Monocyte (primary cell): Measurements from ENCODE around the genes WNT8B, SLF2 and POLL.

DNA sequence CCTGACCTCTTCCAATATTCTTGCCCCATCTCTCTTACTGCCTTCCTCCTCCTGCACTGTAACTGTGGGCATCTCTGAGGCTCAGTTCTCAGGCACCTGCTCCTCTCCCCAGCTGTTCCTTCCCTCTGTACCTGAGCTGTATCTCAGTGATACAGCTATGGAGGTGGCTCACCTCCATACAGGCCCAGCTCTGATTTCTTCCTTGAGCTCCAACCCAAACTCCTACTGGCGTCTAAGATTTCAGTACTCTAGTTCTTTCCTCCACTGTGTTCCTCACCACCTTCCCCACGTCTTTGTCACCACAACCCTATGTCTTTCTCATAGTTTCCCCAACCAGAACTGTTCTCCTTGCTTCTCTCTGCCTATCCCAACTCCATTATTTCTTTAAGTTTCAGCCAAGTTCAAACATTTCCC lies 86.3 kb downstream of the DNMBP start:
- PRO-cap, 2 experiments = no peak in any of the 2 experiments

DNA sequence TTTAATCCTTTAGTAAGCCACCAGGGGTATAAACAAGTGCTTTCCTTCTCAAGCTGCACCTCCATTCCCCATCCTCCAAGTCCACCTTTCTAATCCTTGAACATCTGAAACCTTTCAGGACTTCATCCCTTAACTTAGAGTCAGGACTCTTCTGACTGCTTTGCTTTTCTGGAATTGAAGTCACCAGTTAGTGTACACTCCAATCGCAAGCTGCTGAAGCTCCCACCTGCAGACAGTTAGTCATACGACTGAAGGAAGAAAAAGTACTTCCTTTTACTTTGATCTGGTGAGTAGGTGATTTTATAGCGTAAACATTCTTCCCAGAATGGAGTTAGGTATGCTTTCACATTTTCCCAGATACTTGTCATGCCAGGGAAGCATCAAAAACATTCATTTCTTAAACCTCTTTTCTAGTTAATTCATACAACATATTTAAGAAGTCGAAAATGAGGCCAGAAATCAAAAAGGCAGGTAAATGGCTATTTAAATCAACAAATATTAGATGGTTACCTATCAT lies 78.5 kb downstream of the DNMBP start:
- PRO-cap, 2 experiments = no peak in any of the 2 experiments

GRCh38 chr10:100175726-100176265 lies 10.0 kb downstream of the ERLIN1 start:
- PRO-cap, 2 experiments = no peak in any of the 2 experiments

GRCh38 chr10:100184765-100185222 lies 1.0 kb downstream of the ERLIN1 start:
- PRO-cap, 2 experiments = no peak in any of the 2 experiments

- PRO-cap, 2 experiments = no peak in any of the 2 experiments
Observed at GRCh38 chr10:100342167-100342885, 4.7 kb upstream of the SCD start.

GRCh38 chr10:100372948-100373409 lies 25.9 kb downstream of the SCD start:
- PRO-cap, 2 experiments = peak in 2 of 2 experiments; most common minus-strand start chr10:100373302 (in 1)

DNA sequence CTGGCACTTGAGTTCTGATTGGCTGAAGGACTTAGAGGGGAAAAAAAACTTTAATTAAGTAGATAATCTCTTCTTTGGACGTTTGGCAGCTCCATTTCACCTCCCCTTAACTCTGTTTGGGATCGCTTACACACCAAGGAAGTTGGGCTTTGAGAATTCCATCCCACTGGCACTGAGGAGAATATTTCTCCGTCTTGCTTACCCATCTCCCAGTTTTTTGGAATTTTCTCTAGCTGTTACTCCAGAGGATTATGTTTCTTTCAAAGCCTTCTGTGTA lies at the start of gene WNT8B:
WNT8B (plus strand) TSS at position 92 of the 277 bp plus-strand sequence.
- PRO-cap, 2 experiments = no peak in any of the 2 experiments

DNA sequence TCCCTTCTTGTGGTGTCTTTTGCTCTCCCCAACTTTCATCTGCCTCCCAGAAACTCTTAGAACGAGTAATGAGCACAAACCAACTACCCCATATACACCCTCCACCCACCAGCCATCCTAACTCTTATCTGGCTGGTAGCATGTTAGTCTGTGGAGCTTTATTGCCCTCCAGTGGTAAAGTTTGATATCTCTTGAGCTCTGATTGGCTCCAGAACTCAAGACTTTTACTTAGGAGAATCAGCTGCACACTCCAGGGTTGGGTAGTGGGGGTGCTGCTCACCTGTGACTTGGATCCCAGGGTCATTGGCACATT lies 11.0 kb downstream of the SEC31B start:
- PRO-cap, 2 experiments = no peak in any of the 2 experiments

DNA sequence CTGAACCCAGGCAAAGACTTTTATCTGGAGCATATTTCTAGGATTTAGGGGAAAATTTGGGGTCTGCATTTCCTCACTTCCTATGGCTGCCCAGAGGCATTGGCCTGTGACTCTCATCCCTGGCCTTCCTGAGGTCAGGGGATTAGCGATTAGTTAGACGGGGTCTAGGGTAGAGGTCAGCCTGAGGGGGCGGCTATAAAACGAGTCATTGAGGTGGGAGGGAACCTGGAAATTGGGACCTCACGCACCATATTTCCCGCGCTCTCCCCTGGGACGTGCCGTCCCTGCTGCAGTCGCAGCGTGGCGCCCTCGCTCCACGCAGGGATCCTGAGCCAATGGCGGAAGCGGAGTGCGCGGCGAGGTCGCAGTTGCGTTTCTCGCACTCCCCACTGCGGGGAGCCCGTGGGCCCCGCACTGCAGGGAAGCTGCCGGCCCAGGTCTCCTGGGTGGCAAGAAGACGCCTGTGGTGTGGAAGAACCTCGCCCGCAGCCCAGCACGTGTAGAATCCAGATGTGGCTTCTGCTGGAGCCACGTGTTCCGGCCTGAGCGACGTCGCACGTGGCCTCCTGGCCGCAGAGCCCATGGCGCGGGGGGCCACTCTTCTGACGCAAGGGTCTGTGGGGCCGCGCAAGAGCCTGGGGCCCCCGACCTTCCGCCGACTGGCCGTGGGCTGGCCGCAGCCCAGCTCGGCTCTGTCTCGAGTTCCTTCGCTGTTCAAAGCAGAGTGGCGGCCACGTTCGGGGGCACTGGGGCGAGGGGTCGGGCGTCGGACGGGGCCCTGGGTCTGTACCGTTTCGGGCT lies 26.3 kb downstream of the HIF1AN start:
- PRO-cap, 2 experiments = no peak in any of the 2 experiments

DNA sequence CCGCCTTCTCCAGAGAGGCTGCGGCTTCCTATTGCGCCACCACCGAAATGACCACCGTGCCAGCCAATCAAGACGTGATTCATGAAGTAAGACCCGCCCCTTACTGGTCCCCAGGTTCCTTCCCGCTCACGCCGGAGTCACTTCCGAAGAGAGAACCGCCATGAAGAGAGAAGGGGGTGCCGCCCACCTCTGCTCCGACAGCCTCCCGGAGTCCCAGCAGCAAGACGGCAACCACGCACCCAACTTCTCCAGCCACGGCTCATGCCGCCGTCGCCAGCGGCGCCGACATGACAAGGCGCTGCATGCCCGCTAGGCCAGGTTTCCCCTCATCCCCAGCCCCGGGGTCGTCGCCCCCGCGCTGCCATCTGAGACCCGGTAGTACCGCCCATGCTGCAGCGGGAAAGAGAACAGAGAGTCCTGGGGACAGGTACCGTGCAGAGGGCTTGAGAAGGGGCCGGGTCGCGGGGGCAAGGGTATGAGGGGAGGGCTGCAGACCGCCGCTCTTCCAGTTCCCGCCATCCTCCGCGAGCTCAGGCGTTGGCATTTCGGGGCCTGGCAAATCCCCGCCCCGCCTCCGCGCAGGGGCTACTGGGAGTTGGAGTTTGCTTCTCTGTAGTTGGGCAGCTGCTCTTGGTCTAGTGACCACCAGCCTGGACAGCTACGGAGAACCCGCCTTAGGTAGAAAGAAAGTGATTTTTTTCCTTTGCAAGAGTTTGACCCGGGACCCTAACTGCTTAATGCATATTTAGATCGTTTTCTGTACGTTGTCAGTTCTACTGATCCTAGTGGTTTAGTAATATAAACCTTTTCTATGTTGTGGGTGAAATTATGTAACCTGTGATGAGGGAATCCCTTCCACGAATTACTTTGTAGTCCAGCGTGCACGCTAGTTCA lies at the start of gene SLF2:
SLF2 (plus strand) TSS at position 140 of the 894 bp plus-strand sequence.
- PRO-cap, 2 experiments = peak in 2 of 2 experiments; most common plus-strand start position 140 of the sequence (in 2); most common minus-strand start position 523 of the sequence (in 1)

- PRO-cap, 2 experiments = peak in 2 of 2 experiments; most common plus-strand start chr10:100997074 (in 1); most common minus-strand start chr10:100996971 (in 2)
Observed at GRCh38 chr10:100996670-100997376, 2.8 kb upstream of the LZTS2 start.

DNA sequence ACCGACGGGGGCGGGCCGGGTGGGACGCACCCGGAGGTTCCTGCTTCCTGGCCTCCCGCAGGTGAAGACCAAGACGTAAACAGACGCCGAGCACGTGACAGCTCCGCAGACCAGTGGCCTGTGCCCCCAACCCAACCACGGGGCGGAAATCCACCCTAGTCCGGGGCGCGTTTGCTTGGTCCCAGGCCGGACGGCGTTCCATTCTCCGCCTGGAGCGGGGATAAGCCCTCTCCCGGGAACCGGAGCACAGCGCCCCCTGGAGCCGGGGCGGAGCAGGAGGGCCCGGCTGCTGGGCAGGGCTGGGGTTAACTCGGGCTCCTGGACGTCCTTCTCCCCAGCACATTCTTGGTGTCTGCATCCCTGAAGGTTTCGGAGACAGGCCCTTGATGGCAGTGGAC lies 2.0 kb upstream of the LZTS2 start:
- PRO-cap, 2 experiments = no peak in any of the 2 experiments

- PRO-cap, 2 experiments = no peak in any of the 2 experiments
Observed at GRCh38 chr10:101005192-101005774, 5.7 kb downstream of the LZTS2 start.

- PRO-cap, 2 experiments = no peak in any of the 2 experiments
Observed at GRCh38 chr10:101012430-101013150, 13.0 kb downstream of the LZTS2 start.

- PRO-cap, 2 experiments = peak in 1 of 2 experiments; most common plus-strand start chr10:101071623 (in 1); most common minus-strand start chr10:101071489 (in 1)
Observed at GRCh38 chr10:101071283-101071857, 9.6 kb downstream of the KAZALD1 start.

- PRO-cap, 2 experiments = no peak in any of the 2 experiments
Observed at GRCh38 chr10:101587562-101588584, at the start of gene POLL. Gene POLL (minus strand): TSS chr10:101588257.

DNA sequence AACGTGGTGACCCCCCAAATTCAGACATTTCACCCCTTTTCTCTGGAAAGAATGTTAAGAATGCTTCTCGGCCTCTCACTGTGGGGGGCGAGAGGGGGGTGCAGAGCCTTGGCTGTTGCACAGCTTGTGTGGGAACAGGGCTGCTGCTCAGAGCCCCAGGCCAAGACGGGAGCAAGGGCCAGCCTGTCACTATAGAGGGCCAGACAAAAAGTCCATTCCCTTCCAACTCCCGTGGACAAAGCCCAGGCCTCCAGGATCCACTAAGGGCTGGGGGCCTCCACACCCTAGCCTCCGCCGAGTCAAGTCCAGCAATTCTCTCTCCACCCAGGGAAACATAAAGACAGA lies 26.9 kb downstream of the DPCD start:
- PRO-cap, 2 experiments = no peak in any of the 2 experiments

DNA sequence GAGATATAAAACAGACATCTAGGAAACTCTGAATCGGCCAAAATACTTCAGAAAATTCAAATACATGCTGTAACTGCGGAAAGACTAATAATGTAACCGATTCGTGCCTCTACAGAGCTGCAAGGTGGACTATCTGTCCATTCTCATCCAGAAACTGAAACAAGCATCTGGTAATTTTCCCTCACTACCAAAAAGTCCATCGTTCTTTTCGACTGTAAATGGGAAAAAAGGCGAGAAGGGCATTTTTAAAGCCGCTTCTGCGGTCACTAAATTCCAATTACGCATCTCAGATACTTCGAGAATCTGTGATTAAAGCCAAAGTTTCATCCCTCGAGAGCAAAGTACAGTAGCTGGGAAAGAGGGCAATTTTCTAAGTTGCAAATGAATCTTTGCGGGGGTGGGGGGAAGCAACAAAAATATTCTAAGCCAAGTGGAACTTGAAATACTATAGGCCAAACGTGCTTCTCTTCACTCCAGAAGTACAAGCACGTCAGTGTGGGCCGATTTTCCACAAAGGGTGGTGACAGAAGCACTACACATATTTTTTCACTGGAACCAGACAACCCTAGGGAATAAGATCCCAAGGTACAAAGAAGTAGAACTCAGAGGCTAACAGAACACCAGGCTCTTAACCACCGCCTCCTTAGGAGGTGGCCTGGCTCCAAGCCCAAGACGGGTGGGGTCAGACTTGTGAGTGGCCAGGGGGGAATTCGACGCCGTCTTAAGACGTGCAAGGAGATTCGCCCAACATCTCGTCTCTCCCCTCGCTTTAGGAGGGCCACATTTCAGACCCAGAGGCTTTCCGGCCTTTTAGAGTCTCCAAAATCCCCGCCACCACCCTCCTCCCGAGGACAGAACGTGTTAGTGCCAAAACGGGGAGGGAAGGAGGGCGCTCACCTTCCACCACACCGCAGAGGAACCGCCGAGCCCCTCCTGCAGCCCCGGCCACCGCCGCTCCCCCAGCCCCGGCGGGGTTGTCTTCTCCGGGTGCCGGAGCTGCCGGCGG lies 1.0 kb downstream of the OGA start:
- PRO-cap, 2 experiments = no peak in any of the 2 experiments

DNA sequence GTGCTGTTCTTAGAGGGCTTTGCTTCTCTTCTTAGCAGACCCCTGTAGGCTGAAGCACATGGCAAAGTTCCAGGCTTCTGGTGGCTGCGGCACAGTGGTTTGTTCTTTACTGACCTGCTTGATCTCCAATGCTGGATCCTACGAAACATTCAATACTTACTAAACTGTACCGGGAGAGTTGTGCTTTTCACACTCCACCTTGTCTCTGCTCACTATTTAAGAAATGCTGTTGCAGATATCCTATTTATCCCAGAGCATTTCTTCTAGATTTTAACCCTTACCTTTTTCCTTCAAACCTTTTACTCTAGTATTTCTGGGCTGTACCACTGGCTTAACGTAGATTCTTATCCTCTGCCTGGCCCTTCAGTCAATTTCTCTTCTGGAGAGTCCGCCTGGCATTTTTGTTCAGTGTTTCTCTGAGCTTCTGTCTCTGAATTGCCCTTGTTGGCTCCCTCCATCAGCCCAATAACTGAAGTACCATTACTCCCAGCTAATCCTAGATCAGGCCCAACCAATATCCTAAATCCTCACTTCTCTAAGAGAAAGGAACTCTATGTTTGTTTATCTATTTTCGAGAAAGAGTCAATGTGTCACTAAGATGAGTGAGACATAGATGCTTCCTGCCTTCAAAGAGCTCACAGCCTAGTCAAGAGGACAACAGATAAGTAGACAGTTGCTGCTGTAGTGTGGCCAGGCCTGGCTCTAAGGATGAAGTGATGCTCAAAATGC lies 76.1 kb upstream of the KCNIP2 start:
- PRO-cap, 2 experiments = no peak in any of the 2 experiments

GRCh38 chr10:101938100-101938725 lies 94.6 kb upstream of the KCNIP2 start:
- PRO-cap, 2 experiments = no peak in any of the 2 experiments